ENCODE measurements around a stretch of chr11.

DNA sequence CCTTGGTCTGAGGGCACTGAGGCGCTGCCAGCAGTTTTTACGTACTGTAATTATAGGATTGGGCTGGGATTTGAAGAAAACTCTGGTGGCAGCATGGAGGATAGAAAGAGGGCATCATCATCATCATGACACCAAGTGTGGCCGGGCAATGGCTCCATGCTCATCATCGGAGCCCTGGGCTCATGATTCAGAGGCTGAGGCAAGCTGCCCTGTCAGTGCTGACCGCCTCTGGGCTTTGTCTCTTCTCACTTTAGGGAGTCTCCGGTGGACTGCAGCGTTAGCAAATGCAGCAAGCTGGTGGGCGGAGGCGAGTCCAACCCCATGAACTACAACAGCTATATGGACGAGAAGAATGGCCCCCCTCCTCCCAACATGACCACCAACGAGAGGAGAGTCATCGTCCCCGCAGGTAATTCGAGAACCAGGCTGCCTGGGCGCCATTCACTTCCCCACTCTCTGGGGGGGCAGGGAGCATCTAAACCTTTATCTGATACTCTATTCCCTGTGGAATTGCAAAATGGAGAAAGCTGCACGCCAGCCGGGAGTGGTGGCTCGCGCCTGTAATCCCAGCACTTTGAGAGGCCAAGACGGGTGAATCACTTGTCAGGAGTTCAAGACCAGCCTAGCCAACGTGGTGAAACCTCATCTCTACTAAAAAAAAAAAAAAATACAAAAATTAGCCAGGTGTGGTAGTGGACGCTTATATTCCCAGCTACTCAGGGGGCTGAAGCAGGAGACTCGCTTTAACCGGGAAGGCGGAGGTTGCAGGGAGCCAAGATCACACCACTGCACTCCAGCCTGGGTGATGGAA lies 74.2 kb downstream of the FLI1 start:
- PRO-cap, 2 experiments, result no peak in any of the 2 experiments

DNA sequence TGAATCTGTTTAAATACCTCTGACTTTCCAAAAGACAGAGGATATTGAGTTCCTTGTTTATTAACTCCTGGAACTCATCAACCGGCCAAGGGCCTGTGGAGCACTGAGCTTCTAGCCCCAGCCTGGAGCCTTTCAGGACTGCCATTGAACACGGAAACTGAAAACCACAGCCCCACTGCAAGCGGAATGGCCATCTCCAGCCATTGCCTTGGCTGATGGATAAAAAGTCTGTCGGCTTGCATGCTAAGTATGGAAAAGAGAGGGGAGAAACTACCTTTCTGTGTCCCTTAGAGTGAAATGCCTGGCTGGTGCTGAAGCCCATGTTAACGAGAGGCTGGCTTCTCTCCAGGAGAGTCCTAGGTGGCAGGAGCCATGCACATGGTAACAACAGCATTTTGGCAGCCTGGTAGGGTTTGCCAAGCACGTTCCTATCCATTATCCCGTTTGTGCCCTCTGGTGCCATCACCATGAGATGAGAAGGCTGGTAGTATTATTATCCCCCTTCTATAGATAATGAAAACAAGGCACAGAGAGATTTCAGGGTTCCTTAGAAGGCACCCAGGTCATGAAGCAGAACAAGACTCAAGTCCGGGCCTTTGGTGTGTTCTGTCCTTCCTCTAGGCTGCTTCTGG lies 80.2 kb downstream of the KCNJ1 start:
- PRO-cap, 2 experiments, result no peak in any of the 2 experiments

GRCh38 chr11:128906259-128906748 lies 15.1 kb downstream of the KCNJ5 start:
- PRO-cap, 2 experiments, result peak in 1 of 2 experiments; most common plus-strand start chr11:128906363 (in 1)

DNA sequence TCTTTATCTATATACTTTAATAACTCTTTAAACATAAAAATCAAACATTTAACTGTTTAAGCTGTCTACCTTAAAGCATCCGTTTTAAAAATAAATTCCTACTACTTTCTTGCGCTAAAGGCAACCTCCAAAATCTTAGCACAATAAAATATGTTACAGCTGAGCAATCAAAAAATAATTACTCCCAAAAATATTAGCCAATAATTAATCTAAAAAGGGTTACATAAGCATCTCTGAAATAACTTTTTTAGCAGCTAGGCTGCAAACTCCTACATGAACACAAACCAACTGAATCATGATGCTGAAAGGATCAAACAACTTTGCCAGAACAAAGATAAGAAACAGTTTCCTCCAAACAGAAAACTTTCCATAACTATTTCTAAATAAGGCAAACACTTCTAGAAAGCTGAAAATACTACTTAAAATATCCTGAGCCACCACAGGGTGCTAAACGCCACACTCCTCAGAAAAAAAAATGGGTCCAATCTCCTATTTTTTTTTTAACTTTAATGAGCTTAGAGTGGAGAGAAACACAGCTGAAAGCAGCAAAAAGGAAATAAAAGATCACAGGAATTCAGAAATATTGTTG lies 68.6 kb upstream of the ARHGAP32 start:
- PRO-cap, 2 experiments, result no peak in any of the 2 experiments

DNA sequence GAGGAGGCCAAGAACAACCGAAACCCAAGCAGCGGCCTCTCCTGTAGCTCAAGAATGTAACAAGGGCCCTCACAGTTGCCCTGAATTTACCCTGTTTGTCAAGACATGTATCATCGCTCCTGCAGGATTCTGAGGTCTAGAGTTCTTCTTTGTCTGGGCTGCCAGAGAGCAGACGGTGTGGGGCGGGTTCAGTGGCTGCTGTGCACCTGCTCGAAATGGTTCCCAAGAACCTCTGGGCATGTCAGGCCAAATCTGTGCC lies 83.5 kb downstream of the BARX2 start:
- PRO-cap, 2 experiments, result no peak in any of the 2 experiments

DNA sequence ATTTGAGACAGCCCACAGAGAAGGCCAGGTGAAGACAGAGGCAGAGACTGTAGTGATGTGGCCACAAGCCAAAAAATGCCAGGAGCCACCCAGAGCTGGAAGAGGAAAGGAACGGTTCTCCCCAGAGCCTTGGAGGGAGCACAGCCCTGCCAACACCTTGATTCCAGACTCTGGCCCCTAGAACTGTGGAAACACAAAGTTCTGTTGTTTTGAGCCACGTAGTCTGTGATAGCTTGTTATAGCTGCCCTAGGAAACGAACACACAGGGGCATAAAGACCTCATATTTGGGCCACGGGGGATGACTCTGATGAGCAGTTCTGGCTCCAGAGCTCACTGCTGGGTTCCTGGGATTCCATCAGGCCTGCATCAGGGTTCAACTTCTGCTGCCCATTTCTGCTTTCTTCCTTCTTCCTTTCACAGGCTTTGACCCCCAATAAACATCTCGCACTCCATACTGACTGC lies 167.5 kb downstream of the BARX2 start:
- PRO-cap, 2 experiments, result no peak in any of the 2 experiments

DNA sequence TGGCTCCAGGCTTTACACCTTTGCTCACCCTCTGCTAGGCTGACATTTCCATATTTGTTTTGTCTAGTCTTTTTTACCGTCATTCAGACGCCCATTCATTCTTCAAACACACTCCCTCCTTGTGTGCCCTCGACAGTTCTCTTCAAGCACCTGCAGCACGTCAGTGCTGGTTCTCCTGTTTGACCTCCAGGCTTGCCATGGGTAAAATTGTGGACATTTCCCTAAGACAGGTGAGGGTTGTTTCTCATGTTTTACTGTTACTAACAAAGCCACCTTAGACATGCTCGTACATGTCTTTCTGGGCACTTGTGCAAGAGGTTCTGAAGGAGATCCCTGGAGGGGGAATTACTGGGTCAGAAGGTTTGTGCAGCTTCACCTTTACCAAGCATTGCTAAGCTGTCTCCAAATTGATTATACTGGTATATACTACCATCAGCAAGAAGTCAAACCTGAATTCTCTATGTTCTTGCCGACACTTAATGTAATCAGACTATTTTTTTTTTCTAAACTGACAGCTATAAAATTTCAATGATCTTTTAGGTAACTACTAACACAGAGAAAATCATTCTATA lies 189.7 kb upstream of the TMEM45B start:
- PRO-cap, 2 experiments, result no peak in any of the 2 experiments

DNA sequence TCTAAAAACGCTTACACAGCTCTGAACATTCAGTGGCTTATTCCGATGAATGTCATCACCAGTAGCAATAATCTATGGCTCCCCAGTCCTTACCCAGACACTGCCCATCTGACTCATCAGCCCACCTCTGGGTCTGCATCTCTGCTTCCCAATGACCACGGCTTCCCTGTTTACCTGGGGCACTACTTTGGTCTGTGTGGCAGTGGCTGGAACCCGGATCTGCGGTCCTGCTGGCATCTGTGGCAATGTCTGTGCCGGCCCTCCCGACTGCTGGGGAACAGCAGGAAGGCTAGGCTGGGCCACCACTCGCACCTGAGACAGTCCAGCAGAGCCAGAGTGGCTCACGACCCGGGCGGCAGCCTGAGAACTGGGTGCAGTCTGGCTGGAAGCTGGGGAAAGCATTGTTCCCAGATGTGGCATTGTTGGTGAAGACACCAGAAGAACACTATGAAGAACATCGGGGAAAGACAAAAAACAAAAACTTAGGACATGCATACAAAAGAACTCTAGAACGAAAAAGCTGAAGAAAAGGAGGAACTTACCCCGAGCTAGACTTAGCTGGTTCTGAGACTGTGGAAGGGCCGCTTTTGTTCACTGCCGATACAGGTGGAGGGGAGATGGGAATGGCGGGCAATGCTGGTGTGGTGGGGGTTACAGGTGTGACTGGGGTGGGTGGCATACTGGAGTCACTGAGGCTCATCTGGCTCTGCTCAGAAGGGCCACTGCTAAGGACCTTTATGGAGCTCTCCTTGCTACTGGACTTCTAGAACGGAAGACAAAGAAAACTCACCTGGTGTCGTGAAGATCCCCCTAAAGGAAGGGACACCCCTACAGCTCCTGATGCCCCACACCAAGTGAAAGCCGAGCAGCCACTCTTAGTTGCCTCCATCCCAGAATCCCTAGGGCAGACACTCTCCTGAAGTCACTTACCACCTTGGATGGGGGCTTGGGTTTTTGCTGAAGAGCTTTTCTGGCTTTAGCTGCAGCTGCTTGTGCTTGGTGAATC lies 21.5 kb downstream of the NFRKB start:
- PRO-cap, 2 experiments, result no peak in any of the 2 experiments

DNA sequence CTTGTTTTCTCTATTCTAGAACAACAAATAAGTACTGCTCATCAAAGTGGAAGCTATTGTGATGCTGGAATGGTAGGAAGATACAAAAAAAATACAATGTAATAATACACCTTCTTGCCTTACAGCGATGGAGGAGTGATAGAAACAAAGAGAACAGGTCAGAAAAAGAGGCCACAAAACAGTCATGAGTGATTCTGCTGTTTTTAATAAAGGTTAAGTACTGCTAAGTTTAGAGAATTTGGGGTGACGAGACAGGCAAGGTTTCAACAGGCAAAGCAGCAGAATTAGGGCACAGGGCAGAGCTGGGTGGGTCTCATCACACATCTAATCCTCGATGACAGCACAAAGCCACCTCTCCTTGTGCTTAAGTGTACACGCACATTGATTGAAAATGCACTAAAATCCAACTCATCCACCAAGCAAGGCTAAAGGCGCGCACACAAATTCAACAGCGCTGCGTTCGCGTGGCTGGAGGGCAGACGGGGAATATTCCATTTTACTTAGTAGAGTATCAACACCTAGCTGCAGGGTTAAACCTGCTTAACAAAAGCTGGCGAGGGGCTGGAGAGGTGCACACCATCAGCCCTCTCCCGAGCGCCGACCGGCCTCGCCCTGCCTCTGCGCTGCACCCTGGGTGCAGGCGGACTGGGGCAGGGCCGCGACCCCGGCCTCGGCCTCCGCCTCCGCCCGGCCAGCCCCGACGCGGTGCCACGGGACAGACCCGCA lies 1.3 kb downstream of the PRDM10 start:
- PRO-cap, 2 experiments, result no peak in any of the 2 experiments

- PRO-cap, 2 experiments, result no peak in any of the 2 experiments
Measured at GRCh38 chr11:130061938-130062359, 7.7 kb upstream of the APLP2 start.

DNA sequence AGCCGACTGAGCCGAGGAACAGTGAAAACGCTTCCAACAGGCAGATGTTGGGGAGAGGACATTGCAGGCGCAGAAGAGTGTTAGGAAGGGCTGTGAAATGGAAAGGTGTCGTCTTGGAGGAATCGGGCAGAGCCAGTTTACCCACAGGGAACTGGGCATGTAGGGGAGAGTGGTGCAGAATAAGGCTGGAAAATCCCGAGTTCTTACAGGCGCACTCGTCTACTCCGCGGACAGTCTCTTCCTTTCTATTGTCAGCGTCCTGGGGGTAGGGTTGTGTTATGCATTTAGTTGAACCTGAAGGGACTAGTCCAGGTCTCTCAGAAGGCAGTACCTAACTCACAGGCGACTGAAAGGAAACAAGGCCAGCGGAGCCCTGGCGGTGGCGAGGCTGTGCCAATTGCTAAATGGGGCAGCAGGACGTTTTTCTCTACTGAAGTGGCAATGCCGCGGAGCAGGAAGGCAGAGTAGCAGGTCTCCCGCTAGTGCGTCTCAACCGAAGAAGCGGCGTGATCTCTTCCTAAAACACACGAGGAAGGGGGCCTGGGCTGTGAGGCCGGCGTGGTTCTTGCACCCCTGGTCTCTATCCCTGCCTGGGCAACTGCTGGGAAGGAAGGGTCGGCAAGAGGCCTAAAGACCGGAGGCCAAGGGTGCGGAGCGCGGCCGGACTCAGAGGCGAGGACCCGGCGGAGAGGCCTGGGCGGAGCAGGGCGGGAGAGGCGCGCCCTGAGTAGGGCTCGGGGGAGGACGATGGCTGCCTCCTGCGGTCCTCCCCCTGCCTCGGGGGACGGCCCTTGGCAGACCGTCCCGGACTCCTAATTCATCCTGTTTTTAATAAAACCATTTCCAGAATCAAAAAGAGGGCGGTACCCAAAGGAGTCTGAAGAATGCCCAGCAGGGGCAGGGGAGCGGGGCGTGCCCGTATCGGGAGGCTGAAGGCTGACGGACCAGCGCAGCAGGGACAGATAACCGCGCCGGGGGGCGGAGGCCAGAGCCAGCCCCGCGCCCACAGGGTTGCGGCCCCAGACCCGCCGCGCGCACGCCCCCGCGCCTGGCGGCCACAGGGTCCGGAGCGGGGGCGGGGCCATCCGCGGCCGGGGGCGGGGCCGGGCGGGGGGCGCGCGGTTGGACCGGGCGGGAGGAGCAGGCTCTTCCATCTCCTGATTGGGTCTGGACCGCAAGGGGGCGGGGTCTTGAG lies 700 bp upstream of the APLP2 start:
- PRO-cap, 2 experiments, result peak in 2 of 2 experiments; most common plus-strand start position 430 of the sequence (in 2); most common minus-strand start position 699 of the sequence (in 2)

- PRO-cap, 2 experiments, result no peak in any of the 2 experiments
Measured at GRCh38 chr11:130110396-130110847, 40.7 kb downstream of the APLP2 start.

DNA sequence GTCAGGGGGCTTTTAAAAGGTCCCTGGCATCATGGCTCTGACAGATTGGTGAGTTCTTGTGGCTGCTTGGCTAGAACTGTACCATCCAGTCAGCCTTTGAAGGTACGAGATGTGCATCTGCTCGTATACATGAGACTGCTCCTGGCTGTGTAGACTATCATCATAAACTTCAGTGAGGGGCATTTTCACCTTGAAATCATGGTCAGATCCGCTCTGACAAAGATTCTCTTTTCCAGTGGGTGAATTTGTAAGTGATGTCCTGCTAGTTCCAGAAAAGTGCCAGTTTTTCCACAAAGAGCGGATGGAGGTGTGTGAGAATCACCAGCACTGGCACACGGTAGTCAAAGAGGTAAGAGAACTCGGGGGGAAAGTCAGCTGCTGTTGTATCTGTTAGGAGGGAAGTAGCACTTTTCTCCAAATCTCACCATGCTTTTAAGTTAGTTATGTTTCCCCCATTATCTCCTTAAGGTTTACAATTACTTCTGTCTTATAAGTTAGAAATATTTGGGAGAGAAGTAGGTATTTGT lies 39.0 kb upstream of the ST14 start:
- PRO-cap, 2 experiments, result no peak in any of the 2 experiments

GRCh38 chr11:130145926-130146786 lies 13.4 kb upstream of the ST14 start:
- PRO-cap, 2 experiments, result no peak in any of the 2 experiments

DNA sequence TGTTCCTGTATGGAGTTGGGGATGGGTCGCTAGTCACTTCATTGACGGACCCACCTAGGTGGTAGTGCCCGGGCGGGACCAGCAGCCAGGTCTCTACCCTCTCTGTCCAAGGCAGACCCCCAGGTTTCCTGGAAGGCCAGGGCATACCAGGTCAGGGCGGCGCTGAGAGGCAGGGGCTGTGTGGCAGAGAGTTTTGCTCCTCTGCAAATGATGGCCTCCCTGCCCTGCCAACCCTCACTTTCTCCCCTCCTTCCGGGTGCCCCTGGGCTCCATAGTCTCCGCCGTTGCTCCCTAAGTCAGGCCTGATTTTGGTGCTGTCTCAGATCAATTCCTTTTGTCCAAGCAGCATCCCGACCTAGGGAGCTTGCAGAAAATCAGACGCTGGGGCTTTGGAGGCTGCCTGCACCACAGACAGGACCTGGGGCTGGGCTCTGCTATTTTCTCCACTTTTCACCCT lies 1.2 kb downstream of the ST14 start:
- PRO-cap, 2 experiments, result no peak in any of the 2 experiments

GRCh38 chr11:130178385-130179258 lies 19.0 kb downstream of the ST14 start:
- PRO-cap, 2 experiments, result no peak in any of the 2 experiments

GRCh38 chr11:130179848-130180455 lies 20.4 kb downstream of the ST14 start:
- PRO-cap, 2 experiments, result no peak in any of the 2 experiments

DNA sequence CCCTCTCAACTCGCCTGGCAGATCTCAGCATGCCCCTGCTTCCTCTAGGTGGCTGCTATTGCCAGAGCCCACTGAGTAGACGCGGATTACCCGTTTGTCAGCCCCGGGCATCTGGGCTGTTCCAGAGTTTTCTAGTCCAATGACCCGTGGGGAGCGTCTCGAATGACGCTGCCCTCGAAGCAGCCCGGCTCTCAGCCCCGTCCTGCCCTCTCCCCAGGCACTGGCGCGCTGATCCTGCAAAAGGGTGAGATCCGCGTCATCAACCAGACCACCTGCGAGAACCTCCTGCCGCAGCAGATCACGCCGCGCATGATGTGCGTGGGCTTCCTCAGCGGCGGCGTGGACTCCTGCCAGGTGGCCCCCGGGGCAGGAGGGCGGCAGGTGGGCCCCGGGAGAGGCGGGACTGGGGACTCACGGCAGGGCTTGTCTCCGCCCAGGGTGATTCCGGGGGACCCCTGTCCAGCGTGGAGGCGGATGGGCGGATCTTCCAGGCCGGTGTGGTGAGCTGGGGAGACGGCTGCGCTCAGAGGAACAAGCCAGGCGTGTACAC lies 49.7 kb downstream of the ST14 start:
- PRO-cap, 2 experiments, result no peak in any of the 2 experiments

DNA sequence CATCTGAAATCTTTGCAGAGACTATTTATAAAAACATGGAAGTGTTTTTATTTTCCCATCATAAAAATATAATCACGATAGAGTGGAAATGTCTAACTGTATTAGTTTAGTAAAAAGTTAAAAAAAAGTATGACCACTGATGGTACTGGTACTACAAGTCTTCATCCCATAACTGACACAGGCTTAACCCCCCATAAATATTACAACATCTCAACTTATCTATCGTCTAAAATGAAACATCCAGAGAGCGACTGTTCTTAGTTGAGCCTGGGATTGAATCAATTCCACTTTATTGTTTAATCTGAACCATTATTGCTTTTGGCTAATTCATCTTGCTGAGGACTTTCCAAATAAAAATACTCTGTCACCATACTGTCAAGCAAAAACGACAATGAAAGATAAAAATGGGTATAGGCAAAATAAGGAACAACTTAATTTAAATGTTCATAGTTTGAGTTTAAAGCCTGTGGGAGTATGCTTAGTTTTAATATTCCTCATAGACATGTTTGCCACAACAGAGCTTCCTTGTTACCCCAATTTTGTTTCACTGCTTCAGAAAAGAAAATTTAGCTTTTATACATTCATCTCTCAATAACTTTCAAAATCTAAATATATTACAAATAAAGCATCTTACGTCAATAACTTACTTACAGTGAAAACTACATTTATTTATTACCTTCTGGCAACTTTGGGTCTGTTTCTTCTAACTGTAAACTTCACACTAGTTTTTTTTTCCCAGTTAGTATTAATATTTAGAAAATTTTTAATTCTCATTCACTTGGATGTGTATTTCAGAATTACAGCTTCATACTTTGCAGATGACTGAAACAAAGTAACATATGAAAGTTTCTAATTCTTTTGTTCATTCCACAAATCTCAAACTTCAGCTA lies 69.8 kb downstream of the ST14 start:
- PRO-cap, 2 experiments, result no peak in any of the 2 experiments

DNA sequence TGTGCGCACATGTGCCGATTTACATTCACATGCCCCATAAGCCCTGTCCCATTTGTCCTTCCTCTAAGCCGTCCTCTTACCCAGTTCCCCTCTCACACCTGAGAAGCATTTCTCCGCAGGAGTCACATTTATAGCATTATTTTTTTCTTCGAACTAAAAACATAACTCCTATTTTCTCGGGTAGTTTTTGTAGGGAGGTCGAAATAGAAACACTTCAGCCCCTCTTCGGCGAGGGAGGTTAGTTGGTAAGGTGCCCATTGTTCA lies 359 bp upstream of the ZBTB44 start:
- PRO-cap, 2 experiments, result no peak in any of the 2 experiments

Measured in heart right ventricle (tissue), 2 donors.